Choroid plexus epithelial cell (primary cell): ENCODE results near the gene GARNL3.

DNA sequence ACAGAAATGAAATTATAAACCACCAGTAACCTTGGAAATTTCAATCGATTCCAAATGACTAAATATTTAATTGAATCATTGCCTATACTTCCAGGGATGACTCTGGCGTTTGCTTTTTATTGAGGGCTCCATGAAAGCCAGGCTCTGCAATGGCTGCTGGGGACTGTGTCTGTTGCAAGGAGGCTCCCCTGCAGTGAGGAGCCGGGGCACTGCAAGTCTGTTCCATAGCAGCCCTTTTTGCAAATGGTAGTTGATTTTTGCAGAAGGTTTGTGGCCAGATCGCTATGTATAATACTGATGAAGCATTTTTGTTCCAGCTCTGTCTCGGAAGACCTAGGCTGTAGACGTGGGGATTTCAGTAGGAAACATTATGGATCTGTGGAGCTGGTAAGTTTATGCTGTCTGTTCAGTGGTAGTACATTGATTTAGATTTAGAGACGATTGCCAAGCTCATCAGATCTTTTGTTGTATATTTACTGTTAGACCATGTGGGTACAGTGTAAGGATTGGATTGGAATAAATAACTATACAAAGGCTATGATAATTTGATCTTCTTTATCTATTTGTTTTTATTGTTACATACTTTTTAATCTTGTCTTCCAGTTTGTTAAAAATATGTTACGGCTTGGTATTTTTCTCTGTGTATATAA is at the start of gene GARNL3:
TSS of gene GARNL3 (plus strand) at position 140 of the 650 bp plus-strand sequence.
- RRBS: no CpG with 5 or more reads among the region's 8 CpGs

DNA sequence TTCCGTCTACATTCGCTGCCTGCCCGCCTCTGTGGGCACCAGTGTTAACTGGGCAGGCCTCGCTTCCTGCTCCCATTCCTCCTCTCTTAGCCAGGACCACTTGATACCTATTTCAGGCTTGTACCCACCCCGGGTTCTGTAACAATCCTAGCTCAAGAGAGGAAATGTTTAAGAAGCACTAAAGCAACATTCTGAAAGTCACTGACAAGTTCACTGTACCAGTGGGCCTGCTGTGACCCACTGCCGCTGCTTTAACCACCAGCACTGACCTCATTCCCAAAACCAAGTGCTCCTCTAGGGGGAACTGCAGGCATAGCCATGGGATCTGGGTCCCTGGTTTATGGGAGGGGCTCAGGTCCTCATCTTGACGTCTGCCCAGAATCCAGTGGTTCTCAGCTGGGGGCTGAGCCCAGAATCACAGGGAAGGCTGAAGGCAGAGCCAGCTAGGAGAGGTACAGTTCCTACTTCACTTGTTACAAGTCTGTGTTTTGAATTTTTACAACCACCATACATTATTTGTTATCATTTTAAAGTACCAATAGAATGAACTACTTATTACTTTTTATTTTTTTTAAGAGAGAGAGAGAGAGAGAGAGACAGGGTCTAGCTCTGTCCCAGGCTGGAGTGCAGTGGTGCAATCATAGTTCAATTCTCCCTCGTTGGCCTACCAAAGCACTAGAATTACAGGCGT is 36.1 kb upstream of the SLC2A8 start:
- RRBS: no CpG with 5 or more reads among the region's 9 CpGs

GRCh38 chr9:127448538-127448881 is 2.7 kb downstream of the RPL12 start:
- RRBS: no CpG with 5 or more reads among the region's 2 CpGs

GRCh38 chr9:127513786-127513985 is 55.2 kb downstream of the NIBAN2 start:
- RRBS: no CpG with 5 or more reads among the region's 3 CpGs

- RRBS: no CpG with 5 or more reads among the region's 12 CpGs
Observed at GRCh38 chr9:127549034-127549740, 19.7 kb downstream of the NIBAN2 start.

DNA sequence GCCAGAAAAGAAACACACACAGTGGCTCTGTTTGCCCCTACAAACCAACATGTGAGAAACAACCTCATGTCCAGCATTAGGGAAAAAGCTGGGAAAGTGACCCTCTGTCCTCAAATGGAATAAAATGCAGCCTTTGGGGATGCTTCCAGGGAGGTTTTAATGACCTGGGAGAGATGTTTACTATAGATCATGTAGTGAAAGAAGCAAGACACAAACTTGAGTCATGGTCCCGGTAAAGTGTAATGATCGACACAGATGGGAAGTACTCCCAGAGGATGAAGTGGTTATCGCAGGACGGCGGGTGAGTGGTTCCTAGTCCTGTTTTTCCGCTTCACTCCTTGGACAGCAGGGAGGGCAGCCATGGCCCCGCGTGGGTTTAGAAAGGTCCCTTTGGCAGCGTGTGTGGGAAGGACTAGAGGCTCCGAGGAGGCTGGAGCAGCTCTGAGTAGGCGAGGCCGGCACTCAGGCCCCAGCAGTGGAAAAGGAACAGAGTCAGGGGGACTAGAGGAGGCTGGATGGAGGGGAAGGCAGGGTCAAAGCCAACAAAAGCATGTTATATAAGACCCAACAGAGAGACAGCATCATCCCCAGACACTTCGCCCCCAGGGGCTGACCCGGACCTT is 6.0 kb downstream of the NIBAN2 start:
- RRBS: 8% methylated on average over 1 of the region's 14 CpGs

GRCh38 chr9:127742272-127743042 is 7.4 kb upstream of the TOR2A start:
- RRBS: 47% methylated on average over 2 of the region's 43 CpGs

GRCh38 chr9:127761202-127761750 is 17.2 kb downstream of the SH2D3C start:
- RRBS: no CpG with 5 or more reads among the region's 7 CpGs

- RRBS: no CpG with 5 or more reads among the region's 9 CpGs
Observed at GRCh38 chr9:127768640-127769128, 9.8 kb downstream of the SH2D3C start.

DNA sequence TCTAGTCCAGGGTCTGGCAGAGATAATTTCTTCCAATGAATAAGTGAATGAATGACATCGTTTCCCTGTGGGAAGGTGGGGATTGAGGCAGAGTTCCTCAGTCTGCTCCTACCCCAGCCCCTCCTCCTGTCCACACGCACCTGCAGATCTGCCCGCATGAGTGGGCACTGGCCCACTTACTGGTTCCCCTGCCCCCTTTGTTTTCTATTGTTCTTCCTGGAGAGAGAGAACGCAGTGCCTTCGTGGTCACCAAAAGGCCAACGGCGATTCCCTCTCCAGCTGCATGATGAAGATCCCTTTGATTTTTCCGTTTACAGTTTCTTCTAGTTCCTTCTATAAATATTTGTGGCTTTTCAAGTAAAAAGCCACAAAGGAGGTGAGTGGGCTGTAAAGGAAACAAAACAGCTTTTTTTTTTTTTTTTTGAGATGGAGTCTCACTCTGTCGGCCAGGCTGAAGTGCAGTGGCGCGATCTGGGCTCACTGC is 5.8 kb upstream of the FPGS start:
- RRBS: no CpG with 5 or more reads among the region's 11 CpGs

GRCh38 chr9:127826187-127827180 is 23.8 kb downstream of the FPGS start:
- RRBS: no CpG with 5 or more reads among the region's 13 CpGs

- RRBS: no CpG with 5 or more reads among the region's 20 CpGs
Observed at GRCh38 chr9:127838387-127839249, 15.8 kb downstream of the ENG start.

- RRBS: 3% methylated on average over 5 of the region's 19 CpGs
Observed at GRCh38 chr9:127844739-127845488, 9.5 kb downstream of the ENG start.

GRCh38 chr9:127848043-127848400 is 6.4 kb downstream of the ENG start:
- RRBS: no CpG with 5 or more reads among the region's 5 CpGs

DNA sequence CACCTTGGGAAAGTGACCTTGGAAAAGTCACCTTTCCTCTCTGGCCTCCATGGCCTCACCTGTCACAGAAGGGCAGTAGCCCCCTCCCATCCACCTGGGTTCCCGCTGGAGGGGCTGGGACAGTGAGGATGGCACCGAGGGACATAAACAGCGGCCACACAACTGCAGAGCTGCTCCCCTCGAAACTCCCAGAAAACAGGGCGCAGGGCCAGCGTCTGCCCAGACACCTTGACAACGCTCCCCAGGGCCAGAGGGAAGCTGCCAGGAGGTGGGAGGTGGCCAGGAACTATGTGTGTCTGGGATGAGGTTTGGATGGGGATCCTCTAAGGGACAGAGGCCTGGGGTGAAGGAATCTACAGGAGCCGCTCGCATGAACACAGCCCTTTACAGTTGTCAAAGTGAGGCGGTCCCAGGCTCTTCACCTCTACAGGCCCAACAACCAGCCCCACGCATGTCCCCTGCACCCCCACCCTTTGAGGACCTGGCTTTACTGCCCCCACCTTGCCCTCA is 2.6 kb downstream of the AK1 start:
- RRBS: no CpG with 5 or more reads among the region's 11 CpGs

DNA sequence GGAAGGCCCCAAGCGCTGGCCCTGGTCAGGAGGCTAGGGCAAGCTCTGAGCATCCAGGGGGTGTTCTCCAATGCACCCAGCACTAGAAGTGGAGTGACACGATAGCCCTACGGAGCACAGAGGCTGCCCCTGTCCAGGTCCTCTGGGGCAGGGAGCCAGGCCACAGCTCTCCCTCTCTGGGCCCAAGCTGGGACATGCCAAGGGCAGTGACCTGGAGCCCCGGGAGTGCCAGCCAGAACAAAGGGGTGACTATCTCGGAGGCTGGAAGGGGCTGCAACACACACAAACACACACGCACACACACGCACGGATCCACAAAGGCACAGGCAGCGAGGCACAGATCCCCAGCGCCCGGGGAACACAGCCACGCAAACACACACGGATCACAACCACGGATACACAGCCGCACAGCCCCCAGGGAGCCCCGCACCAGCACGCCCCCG is 342 bp downstream of the AK1 start:
- RRBS: 2% methylated on average over 6 of the region's 18 CpGs

DNA sequence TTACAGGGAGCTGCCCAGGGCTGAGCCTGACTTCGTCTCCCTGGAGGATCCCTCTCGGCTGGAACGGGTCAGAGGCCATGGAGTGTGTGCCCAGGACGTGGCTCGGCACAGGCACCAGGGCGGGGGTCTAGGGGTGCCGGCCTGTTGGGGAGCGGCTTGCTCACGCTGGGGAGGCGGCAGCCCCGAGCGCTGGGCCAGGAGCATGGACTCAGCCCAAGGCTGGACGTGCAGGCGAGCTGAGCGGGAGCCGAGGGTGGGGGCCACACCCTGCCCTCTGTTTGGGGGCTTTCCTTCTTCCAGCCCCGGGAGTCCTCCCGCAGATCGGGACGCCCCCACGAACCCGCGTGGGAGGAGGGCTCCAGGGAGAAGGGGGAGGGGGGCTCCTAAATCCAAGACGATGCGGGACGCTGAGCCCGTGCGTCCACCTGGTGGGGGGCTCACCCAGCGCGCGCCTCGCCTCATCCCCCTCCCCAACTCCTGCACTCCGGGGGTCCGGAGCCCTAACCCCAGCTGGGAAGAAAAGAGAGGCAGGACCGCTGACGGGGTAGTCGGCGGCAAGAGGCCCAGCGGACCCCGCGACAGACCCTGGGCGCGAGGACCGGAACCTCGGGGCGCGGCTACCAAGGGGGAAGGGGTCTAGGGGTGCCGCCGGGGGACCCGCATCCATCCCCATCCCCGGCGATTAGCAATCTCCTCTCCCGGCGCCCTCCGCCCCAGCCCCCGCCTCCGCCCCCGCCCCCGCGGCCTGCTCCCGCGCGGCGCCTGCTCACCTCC is 483 bp downstream of the ST6GALNAC6 start:
- RRBS: 3% methylated on average over 24 of the region's 64 CpGs

DNA sequence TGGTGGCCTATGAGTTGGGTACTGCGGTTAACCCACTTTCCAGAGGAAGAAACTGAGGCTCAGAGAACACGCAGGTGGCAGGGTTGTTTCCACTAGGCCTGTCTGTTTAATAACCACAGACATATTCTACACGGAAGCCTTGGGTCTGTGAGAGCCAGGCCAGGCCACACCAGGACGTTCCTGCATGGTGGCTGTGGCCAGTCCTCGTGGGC is 4.6 kb upstream of the ST6GALNAC6 start:
- RRBS: no CpG with 5 or more reads among the region's 5 CpGs

- RRBS: 3% methylated on average over 17 of the region's 54 CpGs
Observed at GRCh38 chr9:127927133-127927862, 3.3 kb downstream of the PIP5KL1 start.

DNA sequence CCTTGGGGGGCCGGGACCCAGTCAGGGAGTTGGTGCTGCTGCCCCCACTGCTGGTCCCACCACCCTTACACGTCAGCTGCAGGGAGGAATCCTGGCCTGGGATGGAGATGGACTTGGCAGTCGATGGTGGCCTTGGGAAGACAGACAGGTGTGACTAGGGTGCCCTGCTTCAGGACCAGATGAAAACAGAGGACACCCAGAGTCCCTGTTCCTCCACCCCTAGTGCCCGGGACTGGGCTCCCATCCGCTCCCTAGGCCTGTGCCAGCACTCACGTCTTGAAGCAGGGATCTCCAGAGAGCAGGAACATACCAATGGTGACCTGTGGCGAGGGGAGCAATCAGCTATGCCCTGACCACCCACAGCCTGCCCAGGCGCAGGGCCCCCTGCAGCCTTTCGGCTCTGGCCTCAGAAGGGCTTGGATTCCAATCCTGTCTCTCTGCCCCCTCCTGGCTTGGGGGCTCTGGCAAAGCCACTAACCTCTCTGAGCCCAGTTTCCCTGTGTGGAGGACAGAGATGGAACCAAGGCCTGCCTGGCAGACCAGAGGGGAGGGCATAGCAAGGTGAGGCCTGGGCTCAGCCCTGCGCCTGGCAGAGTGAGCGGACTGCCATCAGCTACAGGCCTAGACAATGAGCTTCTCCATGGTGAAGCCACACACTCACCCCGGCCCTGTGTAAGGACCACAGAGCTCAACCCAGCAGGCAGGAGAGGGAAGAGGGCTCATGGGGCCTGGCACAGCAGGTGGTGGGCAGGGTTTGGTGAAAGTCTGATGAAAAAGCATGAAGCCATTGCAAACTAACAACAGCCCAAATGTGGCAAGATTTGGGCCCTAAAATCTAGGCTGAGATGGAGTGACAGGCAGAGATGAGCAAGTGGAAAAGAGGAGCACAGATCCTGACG is 10.7 kb upstream of the DPM2 start:
- RRBS: no CpG with 5 or more reads among the region's 13 CpGs